HepG2 (cell line): ENCODE data around the genes DPH6 and MEIS2.

GRCh38 chr15:33067256-33068548 lies 126.8 kb downstream of the FMN1 start:
- RRBS, 2 experiments: 6% methylated on average over 4 of the region's 28 CpGs
CAGE:
- cytosol, long polyA minus RNA: start-site peak on the minus strand at chr15:33067579-33067607, 8 reads
- cytosol, long polyA plus RNA: start-site peak on the minus strand at chr15:33068006-33068050, 5 and 6 reads in 2 replicates
- long polyA plus RNA: no peak
- nucleus, long polyA minus RNA: no peak
- nucleus, long polyA plus RNA: start-site peak on the minus strand at chr15:33068020-33068061, 11 and 10 reads in 2 replicates

DNA sequence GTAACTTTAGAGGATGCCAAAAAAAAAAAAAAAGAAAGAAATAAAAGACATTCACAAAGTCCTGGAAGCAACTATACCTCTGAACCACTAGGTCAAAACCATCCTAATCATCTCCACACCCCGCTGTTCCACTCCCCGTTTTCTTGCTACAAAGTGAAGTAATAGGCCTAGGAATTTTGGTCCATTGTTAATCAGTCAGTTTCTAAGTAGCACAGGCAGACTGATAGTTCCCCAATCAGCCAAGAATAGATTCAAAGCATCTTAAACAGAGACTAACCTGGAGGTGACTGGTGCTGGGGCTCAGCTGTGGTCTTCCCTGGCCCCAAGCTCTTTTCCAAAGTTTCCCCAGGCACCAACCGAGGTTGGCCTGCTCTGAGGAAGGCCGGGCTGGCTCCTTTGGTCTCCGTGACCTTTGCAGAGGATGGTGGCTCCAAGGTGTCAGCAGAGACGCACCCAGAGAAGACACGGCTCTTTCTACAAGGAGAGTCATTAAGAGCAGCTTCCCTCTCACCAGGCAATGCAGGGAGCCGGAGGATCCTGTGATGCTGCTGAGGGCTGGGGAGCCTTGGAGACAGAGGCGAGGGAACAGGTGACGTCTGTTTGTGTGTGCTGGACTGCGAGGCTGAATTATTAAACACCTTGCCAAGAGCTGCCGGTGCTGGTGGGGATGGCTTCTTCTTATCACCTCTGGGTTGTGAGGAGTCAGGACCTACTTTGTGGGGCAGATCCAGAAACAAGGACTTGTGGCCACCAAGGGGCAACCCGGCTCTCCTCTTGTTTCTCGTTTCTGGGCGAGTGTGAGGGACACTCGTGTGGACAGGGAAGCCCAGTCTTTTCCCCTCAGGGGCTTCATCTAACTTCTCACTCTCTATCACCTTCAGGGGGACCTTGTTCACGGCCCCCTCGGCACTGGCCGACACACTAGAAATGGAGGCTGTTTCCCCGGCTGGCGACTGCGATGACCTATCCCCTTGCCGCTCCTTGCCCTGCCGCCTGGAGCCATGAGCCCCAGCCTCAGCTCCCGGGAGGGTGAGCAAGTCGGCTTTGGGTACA lies 41.4 kb downstream of the FMN1 start:
- RRBS, 2 experiments: 84 to 95% methylated on average over 7 to 8 of the region's 26 CpGs
CAGE:
- cytosol, long polyA minus RNA: no peak
- cytosol, long polyA plus RNA: no peak
- long polyA plus RNA: no peak
- nucleus, long polyA minus RNA: no peak
- nucleus, long polyA plus RNA: no peak

GRCh38 chr15:34239104-34239790 lies 14.4 kb downstream of the EMC4 start:
- RRBS, 2 experiments: no CpG with 5 or more reads among the region's 4 CpGs
CAGE:
- cytosol, long polyA minus RNA: no peak
- cytosol, long polyA plus RNA: no peak
- long polyA plus RNA: no peak
- nucleus, long polyA minus RNA: no peak
- nucleus, long polyA plus RNA: no peak

GRCh38 chr15:34359418-34360276 lies 7.3 kb downstream of the LPCAT4 start:
- RRBS, 2 experiments: no CpG with 5 or more reads among the region's 10 CpGs
CAGE:
- cytosol, long polyA minus RNA: no peak
- cytosol, long polyA plus RNA: no peak
- long polyA plus RNA: no peak
- nucleus, long polyA minus RNA: no peak
- nucleus, long polyA plus RNA: no peak

- RRBS, 2 experiments: no CpG with 5 or more reads among the region's 18 CpGs
CAGE:
- cytosol, long polyA minus RNA: no peak
- cytosol, long polyA plus RNA: no peak
- long polyA plus RNA: no peak
- nucleus, long polyA minus RNA: no peak
- nucleus, long polyA plus RNA: no peak
Observed at GRCh38 chr15:34364770-34365801, 1.9 kb downstream of the LPCAT4 start.

DNA sequence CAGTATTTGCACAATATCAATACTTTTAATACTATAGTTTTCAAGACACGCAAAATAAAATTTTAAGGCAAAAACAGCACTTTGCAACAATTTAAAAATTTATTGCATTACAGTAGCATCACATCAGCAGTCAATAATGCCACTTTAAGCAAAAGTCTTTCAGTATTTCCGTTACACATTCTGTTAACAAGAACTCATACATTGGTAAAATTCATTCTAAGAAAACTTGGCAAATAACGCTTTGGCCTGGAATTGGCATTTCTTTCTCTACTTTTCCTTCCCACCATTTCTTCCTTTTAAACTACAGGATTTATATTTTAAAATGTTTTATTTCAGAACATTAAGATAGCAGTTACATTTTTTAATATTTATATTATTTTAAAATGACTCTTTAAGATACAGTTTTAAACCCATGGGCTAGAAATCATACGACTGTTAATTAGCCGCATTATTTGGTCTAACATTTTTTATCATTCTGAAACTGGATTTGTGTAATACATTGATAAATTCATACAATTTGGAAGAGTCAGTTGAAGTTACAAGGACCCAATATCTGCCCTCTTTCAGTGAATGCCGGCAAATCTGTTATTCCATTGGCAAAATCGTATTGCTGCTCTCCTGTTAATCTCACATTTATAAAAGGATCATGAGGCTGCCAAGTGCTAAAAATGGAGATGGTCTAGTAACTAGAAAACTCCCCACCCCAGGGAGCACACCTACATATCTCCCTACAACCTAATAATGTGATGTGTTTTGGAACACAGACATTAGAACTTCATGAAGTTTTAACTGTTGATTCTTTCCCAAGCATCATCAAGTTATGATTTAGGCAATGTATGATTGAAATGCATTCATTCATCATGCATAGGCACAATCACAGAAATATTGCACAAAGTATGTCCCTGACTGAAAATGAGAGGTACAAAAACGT lies 12.3 kb upstream of the LPCAT4 start:
- RRBS, 2 experiments: no CpG with 5 or more reads among the region's 8 CpGs
CAGE:
- cytosol, long polyA minus RNA: no peak
- cytosol, long polyA plus RNA: start-site peak on the minus strand centred at position 366 of the sequence, 393 bp wide, 17 and 28 reads in 2 replicates
- long polyA plus RNA: start-site peak on the minus strand centred at position 215 of the sequence, 109 bp wide, 231 and 240 reads in 2 replicates; start-site peak on the minus strand centred at position 554 of the sequence, 24 bp wide, 30 and 36 reads in 2 replicates
- nucleus, long polyA minus RNA: start-site peak on the minus strand centred at position 379 of the sequence, 509 bp wide, 42 reads
- nucleus, long polyA plus RNA: start-site peak on the minus strand centred at position 615 of the sequence, 909 bp wide, 1,580 and 1,135 reads in 2 replicates

- RRBS, 2 experiments: no CpG with 5 or more reads among the region's 7 CpGs
CAGE:
- cytosol, long polyA minus RNA: no peak
- cytosol, long polyA plus RNA: no peak
- long polyA plus RNA: no peak
- nucleus, long polyA minus RNA: no peak
- nucleus, long polyA plus RNA: no peak
Observed at GRCh38 chr15:34588322-34588821, 4.9 kb upstream of the GOLGA8B start.

DNA sequence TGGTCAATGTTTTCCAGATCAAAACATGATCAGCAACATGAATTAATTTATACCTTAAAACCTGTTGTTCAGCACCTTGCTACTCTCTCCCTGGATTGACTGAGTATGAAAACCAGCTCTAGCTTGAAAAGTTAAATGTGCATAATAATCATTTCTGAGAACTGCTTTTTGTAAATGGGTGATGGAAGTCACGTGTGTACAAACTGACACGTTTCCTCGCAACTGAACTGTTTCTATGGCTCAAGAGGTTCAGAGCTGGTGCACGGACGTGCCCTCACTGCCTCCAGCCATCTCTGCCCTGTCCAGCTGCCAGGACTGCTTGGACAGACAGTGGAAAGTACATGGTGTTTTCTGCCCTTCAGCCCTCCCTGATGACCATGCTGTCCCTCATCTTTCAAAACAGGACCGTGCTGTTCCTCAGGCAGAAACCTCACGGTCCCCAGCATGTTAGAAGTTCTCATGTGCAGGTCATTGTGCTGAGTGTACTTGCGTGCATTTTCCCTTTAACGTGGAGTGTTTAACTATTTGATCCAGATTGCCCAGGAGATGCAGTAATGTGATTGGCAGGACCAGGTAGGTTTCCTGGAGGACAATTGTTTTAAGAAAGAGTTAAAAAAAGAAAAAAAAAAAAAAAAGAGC lies 38.7 kb downstream of the GJD2 start:
- RRBS, 2 experiments: no CpG with 5 or more reads among the region's 9 CpGs
CAGE:
- cytosol, long polyA minus RNA: no peak
- cytosol, long polyA plus RNA: no peak
- long polyA plus RNA: no peak
- nucleus, long polyA minus RNA: no peak
- nucleus, long polyA plus RNA: no peak

GRCh38 chr15:34794503-34795105 lies 745 bp downstream of the ACTC1 start:
- RRBS, 2 experiments: no CpG with 5 or more reads among the region's 30 CpGs
CAGE:
- cytosol, long polyA minus RNA: no peak
- cytosol, long polyA plus RNA: no peak
- long polyA plus RNA: no peak
- nucleus, long polyA minus RNA: no peak
- nucleus, long polyA plus RNA: no peak

GRCh38 chr15:34987532-34988141 lies 450 bp downstream of the ZNF770 start:
- RRBS, 2 experiments: no CpG with 5 or more reads among the region's 20 CpGs
CAGE:
- cytosol, long polyA minus RNA: no peak
- cytosol, long polyA plus RNA: no peak
- long polyA plus RNA: no peak
- nucleus, long polyA minus RNA: no peak
- nucleus, long polyA plus RNA: no peak

GRCh38 chr15:35340772-35341528 lies 205.0 kb downstream of the DPH6 start:
- RRBS, 2 experiments: no CpG with 5 or more reads among the region's 2 CpGs
CAGE:
- cytosol, long polyA minus RNA: no peak
- cytosol, long polyA plus RNA: no peak
- long polyA plus RNA: no peak
- nucleus, long polyA minus RNA: no peak
- nucleus, long polyA plus RNA: no peak

DNA sequence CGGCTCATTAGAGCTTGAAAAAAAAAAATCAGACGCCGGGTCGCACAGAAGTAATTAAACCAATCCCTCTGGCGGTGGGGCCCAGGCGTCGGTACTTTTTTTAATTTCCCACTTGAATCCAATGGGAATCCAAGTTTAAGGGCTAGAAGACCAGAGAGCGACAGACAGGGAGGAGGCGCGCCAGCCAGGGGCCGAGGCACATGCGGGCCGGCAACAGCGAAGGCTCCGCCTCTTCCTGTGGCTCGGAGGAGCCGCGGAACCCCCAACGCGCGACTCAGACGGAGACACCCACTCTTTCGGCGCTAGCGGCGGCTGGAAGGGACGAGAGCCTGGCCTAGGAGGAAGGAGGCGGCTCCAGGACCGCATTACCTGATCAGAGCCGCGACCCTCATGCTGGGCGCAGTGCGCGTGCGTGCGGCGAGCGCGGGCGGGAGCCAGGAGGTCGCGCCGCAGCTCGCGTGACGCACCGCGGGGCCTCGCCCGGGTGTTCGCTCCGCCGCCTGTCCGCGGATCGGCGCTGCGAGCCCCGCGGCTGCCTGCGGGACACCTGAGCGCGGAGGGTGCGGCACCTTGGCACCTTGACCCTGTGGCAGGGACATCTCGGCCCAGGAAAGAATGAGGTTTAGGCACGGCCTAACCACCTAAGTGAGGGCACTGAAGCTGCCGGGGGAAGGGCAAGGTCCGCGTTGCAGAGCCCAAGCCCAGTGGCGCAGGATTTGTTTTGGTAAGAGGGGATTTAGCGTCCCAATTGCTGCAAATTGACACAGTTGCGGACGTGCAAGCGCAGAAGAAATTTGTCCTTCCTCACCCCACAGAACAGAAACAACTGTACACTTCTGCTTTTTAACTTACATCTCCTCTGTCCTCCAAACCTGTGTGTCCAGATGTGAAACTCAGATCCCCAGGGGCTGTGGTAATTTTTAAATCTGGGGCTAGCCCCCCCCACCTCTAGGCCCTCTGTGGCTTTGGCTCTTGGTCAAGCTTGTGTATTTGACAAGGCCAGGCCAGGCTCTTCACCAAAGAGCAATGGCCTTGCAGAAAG lies at the start of gene DPH6:
Gene DPH6 (minus strand): TSS at position 416 of the 1,042 bp plus-strand sequence.
- RRBS, 2 experiments: no CpG with 5 or more reads among the region's 74 CpGs
CAGE:
- cytosol, long polyA minus RNA: start-site peak on the minus strand centred at position 417 of the sequence, 55 bp wide, 49 reads
- cytosol, long polyA plus RNA: no peak
- long polyA plus RNA: no peak
- nucleus, long polyA minus RNA: no peak
- nucleus, long polyA plus RNA: no peak

DNA sequence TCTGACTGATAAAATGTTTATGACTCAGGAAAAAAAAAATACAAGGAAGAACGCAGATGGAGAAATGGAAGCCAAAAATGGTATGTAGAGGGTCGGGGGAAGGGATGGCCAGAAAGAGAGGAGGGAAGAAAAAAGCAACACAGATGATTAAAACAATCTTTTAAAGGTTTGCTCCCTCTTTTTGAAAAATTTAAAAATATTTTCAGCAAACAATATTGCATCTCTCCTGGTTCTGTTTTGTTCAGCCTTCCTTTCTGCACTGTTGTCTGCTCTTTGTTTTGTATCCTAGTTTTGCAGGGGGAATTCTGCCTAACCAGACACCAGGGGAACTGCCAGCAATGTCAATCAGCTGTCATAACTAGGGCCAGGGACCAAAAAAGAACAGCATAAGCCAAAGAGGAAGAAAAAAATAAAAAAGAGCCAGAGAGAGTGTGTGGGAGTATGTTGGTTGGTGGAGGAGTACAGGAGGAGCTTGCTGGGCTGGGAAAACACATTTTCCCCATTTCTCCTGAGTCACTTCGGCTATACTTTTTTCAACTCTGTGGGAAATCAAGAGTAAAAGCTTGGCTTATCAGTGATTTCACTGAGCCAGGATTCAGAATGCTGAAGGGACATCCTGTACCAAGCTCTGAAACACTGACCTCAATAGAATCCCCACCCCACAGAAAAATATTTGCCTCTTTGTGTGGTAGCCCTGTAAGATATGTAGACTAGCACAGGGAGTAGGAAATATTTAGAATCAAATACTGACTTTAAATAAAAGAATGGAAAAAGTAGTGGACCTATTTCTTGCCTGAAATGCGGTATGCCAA lies 144.7 kb upstream of the DPH6 start:
- RRBS, 2 experiments: no CpG with 5 or more reads among the region's 4 CpGs
CAGE:
- cytosol, long polyA minus RNA: no peak
- cytosol, long polyA plus RNA: no peak
- long polyA plus RNA: no peak
- nucleus, long polyA minus RNA: no peak
- nucleus, long polyA plus RNA: no peak

GRCh38 chr15:35705890-35706309 lies 159.9 kb upstream of the DPH6 start:
- RRBS, 2 experiments: no CpG with 5 or more reads among the region's 2 CpGs
CAGE:
- cytosol, long polyA minus RNA: no peak
- cytosol, long polyA plus RNA: no peak
- long polyA plus RNA: no peak
- nucleus, long polyA minus RNA: no peak
- nucleus, long polyA plus RNA: no peak

DNA sequence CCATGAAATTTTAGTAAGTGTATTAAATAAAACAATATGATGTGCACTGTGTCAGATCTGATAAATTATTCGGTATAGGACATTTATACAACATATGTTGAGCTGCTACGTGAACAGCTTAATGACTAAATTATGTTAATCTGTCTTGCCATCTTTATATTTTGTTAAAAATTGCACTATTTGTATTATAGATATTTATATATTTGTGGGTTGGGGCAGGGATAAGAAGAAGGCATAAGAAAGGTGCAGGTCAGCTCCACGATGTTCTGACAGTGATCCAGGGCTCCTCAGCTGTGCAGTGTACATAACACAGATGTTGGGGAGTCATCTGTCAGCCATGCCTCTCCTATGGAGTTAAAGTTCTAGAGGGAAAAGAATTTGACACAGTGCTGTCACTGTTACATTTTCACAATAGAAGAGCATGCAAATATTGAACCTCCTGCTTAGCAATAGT lies 20.1 kb downstream of the CDIN1 start:
- RRBS, 2 experiments: no CpG with 5 or more reads among the region's 3 CpGs
CAGE:
- cytosol, long polyA minus RNA: no peak
- cytosol, long polyA plus RNA: no peak
- long polyA plus RNA: no peak
- nucleus, long polyA minus RNA: no peak
- nucleus, long polyA plus RNA: no peak

GRCh38 chr15:36880129-36880669 lies 220.2 kb downstream of the MEIS2 start:
- RRBS, 2 experiments: 34 to 66% methylated on average over 14 to 19 of the region's 39 CpGs
CAGE:
- cytosol, long polyA minus RNA: no peak
- cytosol, long polyA plus RNA: no peak
- long polyA plus RNA: no peak
- nucleus, long polyA minus RNA: no peak
- nucleus, long polyA plus RNA: no peak

- RRBS, 2 experiments: no CpG with 5 or more reads among the region's 9 CpGs
CAGE:
- cytosol, long polyA minus RNA: no peak
- cytosol, long polyA plus RNA: no peak
- long polyA plus RNA: no peak
- nucleus, long polyA minus RNA: start-site peak on the minus strand at chr15:37016043-37016092, 7 reads; start-site peak on the minus strand at chr15:37016152-37016183, 11 reads; start-site peak on the minus strand at chr15:37016767-37016836, 19 reads
- nucleus, long polyA plus RNA: no peak
Observed at GRCh38 chr15:37015914-37016848, 84.2 kb downstream of the MEIS2 start.

DNA sequence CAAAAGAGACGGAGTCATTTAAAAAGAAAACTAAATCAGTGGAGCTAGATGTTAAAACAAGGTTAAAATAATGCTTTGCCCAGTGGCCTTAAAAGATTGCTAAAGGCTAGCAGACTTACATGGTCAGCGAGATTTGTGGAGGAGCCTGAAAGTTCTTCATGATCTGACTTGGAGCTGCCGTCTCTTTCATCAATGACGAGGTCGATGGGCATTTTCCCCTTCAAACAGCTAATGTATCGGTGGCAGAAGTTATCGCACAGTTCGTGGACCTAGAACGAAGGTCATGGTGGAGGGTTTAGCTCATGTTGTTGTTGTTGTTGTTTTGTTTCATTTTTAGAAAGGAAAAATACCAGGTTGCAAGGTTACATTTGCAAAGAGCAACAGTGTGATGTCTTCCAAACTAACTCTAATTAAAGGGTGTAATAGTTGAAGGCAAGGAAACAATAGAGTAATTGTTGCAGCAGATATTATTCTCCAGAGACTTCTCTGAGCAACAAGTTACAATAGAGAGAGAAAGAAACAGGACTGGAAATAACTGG lies 6.8 kb downstream of the MEIS2 start:
- RRBS, 2 experiments: no CpG with 5 or more reads among the region's 9 CpGs
CAGE:
- cytosol, long polyA minus RNA: no peak
- cytosol, long polyA plus RNA: no peak
- long polyA plus RNA: no peak
- nucleus, long polyA minus RNA: no peak
- nucleus, long polyA plus RNA: no peak

DNA sequence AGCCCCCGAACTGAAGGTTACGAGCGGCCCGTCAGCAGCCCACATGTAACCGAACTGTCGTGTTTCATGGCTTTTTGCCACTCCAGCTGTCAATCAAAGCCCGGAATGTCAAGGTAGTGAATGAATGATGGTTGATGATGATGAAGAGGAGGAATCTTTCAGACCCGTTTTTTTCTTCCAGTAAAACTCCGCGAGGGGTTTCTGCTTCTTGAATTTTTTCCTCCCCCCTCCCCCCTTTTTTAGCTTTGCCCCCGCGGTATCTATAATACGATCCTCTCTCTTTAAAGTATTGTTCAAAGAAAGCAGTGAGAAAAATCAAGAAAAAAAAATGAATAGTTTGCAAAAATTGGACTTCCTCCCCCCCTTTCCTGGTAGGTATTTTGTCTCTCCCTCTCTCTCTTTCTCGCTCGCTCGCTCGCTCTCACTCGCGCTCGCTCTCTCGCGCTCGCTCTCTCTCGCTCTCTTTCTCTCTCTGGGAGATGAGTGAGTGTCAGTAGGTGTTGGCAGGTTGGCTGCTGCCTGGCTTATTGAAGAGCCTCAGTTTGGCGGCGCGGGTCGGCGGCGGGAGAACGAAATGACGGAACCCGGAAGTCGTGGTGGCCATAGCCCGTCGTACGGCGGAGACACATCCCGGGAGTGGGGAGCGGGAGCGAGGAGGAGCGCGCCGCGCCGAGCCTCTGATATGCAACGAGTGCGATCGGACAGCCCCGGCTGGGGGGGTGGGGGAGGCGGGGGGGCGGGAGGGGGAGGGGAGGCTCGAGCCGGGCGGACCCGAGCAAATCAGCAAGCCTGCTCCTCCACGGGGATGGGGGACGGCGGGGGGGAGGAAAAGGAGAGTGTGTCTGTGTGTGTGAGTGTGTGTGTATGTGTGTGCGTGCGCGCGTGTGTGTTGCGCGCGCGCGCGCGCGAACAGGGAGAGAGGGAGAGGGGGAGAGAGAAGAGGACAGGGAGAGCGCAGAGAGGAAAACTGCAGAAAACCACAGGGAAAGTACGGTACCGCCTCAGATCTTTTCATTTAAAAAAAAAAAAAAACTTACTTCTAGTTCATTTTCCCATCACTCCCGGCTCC lies at the start of gene MEIS2:
Gene MEIS2 (minus strand): TSS at position 695 of the 1,069 bp plus-strand sequence.
- RRBS, 2 experiments: under 1 to 1% methylated on average over 10 to 16 of the region's 75 CpGs
CAGE:
- cytosol, long polyA minus RNA: start-site peak on the minus strand centred at position 90 of the sequence, 88 bp wide, 24 reads; start-site peak on the minus strand centred at position 357 of the sequence, 11 bp wide, 38 reads; start-site peak on the minus strand centred at position 551 of the sequence, 53 bp wide, 39 reads
- cytosol, long polyA plus RNA: start-site peak on the minus strand centred at position 523 of the sequence, 362 bp wide, 50 and 86 reads in 2 replicates
- long polyA plus RNA: no peak
- nucleus, long polyA minus RNA: no peak
- nucleus, long polyA plus RNA: start-site peak on the minus strand centred at position 656 of the sequence, 154 bp wide, 53 and 34 reads in 2 replicates

GRCh38 chr15:37109922-37110703 lies 9.8 kb upstream of the MEIS2 start:
- RRBS, 2 experiments: 0% methylated on average over 1 of the region's 28 CpGs; no CpG with 5 or more reads in 1 of the 2 experiments
CAGE:
- cytosol, long polyA minus RNA: no peak
- cytosol, long polyA plus RNA: no peak
- long polyA plus RNA: no peak
- nucleus, long polyA minus RNA: no peak
- nucleus, long polyA plus RNA: no peak